AG09309 (cell line): ENCODE measurements around the genes TEX37 and TEKT4.

GRCh38 chr2:87466414-87467002 is 281.4 kb upstream of the PLGLB2 start:
- RRBS = no CpG with 5 or more reads among the region's 10 CpGs

DNA sequence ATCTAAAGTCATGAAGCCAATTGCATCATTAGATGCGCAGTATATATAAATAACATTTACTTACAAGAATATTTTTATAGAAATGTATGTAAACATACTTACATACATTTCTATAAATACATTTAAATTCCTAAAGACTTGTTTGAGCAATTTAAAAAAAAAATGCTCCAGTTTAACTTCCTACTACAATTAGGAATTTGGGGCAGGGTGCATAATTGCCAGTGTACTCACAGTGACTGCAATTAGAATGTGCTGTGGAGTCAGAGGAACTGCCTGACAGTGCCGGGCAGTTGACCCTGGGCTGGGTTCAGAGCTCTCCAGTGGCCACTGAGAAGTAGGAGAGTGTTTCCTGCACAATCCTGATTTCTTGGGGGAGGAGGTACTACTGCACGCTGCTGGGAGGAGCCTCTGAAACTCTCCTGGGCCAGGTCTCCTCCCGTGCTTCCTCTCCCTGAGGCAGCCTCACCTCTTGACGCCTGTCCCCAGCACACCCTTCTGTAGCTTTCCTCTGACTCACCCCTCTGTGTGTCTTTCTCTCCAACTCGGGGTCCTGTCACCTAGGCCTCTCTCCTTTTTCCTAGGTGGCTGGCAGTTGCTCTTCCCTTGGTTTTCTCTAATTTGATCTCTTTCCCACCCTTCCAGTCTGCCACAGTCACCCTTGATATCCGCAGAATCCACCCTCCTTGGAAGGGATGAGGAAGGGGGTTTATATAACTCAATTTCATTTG is 264.8 kb upstream of the PLGLB2 start:
- RRBS = no CpG with 5 or more reads among the region's 7 CpGs

DNA sequence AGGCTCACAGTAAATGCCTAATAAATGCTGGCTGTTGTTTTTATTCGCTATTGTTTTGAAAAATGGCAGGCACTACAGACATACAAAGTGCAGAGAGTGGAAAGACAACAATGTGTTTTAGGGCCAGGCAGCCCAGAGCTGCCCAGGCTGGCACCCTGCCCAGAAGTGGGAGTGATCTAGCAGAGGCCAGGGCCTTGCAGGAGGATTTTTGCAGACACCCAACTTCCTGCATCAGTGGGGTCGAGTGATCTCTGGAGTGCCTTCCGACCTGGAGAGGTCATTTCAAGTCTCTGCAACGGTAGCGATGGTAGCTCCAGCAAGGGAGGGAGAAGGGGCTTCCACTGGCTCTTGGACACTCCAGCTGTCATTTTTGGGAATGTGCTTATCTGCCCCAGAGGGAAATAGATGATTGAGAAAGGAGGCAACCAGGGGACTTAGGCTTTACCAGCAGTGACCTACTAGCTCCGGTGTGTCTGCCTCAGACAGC is 154.1 kb upstream of the PLGLB2 start:
- RRBS = no CpG with 5 or more reads among the region's 6 CpGs

GRCh38 chr2:87640142-87640502 is 107.8 kb upstream of the PLGLB2 start:
- RRBS = no CpG with 5 or more reads among the region's 7 CpGs

- RRBS = no CpG with 5 or more reads among the region's 5 CpGs
These were observed 5.0 kb downstream of the THNSL2 start for GRCh38 chr2:88175104-88175660.

DNA sequence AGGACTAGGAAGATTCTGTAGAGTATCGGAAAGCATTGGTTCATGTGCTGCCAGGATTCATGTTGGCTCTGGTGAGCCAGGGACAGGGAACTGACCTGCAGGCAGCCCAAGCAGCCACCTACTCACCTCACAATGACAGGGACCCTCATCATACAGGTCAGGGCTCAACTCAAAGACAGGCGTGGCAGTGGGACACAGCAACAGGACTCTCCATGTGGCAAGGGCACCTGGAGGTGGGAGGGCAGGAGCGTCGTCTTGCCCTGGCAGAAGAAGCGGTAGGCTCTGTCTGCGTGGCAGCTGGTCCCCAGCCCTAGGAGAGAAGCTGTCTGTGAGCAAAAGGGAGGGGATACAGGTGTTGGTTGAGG is at the start of gene TEX37:
Gene TEX37, plus strand, starts transcription at position 195 of the 365 bp plus-strand sequence.
- RRBS = no CpG with 5 or more reads among the region's 6 CpGs

DNA sequence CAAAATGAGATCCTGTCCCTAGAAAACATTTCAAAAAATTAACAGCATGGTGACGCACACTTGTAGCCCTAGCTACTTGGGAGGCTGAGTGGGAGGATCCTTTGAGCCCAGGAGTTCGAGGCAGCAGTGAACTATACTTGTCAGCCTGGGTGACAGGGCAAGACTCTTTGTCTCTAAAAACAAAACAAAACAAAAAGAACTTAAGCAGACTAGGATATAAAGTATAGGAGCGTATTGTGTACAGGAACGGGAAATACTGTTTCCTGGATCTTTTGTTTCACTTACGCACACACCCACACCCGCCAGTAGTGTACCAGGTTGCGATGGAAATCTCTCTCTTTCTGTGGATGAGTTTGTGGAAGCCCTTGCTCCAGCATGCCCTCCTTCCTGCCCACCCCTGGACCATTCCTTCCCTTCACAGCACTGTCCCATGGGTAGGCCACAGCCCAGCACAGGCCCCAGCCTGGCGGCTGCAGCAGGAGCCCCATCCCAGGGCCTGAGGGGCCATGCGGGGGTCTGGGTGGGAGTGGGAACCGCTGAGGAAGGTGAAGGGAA is 136.4 kb downstream of the RPIA start:
- RRBS = no CpG with 5 or more reads among the region's 10 CpGs

GRCh38 chr2:89046417-89046653 is 354.9 kb downstream of the RPIA start:
- RRBS = no CpG with 5 or more reads among the region's 1 CpG

GRCh38 chr2:89213838-89214224 is 522.4 kb downstream of the RPIA start:
- RRBS = no CpG with 5 or more reads among the region's 1 CpG

DNA sequence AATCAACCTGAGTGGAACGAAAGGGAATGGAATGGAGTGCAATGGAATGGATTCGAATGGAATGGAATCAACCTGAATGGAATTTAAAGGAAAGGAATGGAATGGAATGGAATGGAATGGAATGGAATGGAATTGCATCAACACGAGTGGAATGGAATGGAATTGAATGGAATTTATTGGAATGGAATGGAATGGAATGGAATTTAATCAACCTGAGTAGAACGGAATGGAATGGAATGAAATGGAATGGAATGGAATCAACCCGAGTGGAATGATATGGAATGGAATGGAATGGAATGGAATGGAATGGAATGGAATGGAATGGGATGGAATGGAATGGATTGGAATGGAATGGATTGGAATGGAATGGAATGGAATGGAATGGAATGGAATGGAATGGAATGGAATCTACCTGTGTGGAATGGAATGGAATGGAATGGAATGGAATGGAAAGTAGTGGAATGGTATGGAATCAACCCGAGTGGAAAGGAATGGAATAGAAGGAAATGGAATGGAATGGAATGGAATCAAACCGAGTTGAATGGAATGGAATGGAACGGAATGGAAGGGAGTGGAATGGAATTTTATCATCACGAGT is 1147.0 kb downstream of the RPIA start:
- RRBS = no CpG with 5 or more reads among the region's 9 CpGs

GRCh38 chr2:90021308-90021753 is 1329.9 kb downstream of the RPIA start:
- RRBS = no CpG with 5 or more reads among the region's 10 CpGs

GRCh38 chr2:94221007-94221601 is 366.0 kb upstream of the AQP7B start:
- RRBS = no CpG with 5 or more reads among the region's 2 CpGs

GRCh38 chr2:94870754-94871679 is at the start of gene TEKT4:
Gene TEKT4 (plus strand): TSS chr2:94871430.
- RRBS = no CpG with 5 or more reads among the region's 33 CpGs

DNA sequence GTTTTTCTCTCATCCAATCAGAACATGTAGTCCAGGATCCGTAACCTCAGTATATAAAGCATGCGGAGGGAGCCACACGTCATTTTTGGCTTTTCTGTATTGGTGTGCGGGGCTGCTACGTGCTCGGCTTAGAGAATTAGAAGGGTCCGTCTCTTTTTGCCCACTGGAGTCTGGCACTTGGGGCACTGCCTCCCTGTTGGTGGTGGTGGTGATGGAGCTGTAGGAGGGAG is 76.2 kb downstream of the TEKT4 start:
- RRBS = no CpG with 5 or more reads among the region's 7 CpGs

GRCh38 chr2:95018763-95019657 is 6.5 kb upstream of the MAL start:
- RRBS = no CpG with 5 or more reads among the region's 14 CpGs

GRCh38 chr2:95040946-95041461 is 15.5 kb downstream of the MAL start:
- RRBS = no CpG with 5 or more reads among the region's 8 CpGs

DNA sequence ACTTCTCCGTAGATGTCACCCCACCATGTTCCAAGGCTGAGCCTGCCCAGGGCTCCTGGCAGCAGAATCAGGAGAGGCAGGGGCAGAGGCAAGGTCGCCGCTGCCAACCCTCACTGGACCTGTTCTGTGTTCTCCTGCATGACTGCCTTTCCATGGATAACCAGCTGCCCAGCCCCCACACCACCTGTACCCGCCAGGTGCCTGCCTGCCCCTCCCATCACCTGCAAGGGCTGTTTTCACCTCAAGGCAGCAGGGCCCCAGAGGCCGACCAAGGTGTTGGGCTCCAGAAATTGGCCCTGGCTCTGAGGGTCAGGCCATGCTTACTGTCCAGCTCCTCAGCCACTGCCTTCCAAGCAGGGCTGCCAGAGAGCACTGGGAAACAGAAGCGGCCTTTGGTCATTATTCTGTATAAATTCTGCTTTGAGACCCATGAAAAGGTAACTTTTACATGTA is 22.7 kb downstream of the MAL start:
- RRBS = no CpG with 5 or more reads among the region's 6 CpGs

DNA sequence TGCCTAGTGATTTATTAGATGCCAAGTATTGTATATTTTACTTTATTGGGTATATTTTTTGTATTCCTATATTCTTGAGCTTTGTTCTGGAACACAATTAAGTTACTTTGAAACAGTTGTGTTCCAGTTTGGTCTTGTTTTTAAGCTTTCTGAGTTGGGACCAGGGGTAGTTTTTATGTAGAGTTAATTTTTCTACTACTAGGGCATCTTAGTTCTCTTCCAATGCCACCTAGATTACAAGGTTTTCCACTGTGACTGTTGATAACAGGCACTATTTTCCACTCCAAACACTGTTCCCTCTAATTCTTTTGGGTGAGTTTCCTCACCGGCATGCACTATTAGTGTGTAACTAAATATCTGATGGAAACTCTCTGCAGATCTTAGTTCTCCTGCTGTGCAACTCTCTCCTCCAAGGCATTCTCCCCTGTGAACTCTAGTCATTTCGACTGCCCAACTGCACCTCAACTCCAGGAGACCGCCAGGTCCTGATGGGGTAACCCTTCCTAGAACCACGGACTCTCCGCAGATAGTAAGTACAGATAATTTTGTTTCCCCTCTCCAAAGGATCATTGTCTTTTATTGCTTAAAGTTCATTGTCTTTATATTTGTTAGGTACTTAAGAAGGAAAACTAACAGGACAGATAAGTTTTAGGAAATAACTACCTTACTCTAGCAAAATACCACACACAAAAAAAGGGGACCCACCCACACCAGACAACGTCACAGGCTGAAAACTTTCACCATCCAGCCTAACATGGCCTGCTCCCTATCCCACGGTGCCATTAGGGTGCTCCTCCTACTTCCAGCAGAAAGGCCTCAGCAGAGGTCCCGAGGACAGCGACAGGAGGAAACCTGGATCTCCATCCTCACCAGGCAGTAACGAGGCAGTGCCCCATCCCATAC is 36.5 kb downstream of the MRPS5 start:
- RRBS = no CpG with 5 or more reads among the region's 10 CpGs

GRCh38 chr2:95346165-95347088 is 49.3 kb downstream of the KCNIP3 start:
- RRBS = 2% methylated on average over 97 of the region's 141 CpGs

- RRBS = no CpG with 5 or more reads among the region's 2 CpGs
These were observed 12.0 kb upstream of the FAHD2A start for GRCh38 chr2:95390470-95390875.